Measurements from ENCODE around the gene ZBTB2.

- PRO-cap = bidirectional peak, plus-strand start at chr6:150134797, minus-strand start at chr6:150134536; unidirectional peak, plus-strand start at chr6:150134797
Observed at GRCh38 chr6:150134262-150134944, 8.4 kb upstream of the PPP1R14C start.

DNA sequence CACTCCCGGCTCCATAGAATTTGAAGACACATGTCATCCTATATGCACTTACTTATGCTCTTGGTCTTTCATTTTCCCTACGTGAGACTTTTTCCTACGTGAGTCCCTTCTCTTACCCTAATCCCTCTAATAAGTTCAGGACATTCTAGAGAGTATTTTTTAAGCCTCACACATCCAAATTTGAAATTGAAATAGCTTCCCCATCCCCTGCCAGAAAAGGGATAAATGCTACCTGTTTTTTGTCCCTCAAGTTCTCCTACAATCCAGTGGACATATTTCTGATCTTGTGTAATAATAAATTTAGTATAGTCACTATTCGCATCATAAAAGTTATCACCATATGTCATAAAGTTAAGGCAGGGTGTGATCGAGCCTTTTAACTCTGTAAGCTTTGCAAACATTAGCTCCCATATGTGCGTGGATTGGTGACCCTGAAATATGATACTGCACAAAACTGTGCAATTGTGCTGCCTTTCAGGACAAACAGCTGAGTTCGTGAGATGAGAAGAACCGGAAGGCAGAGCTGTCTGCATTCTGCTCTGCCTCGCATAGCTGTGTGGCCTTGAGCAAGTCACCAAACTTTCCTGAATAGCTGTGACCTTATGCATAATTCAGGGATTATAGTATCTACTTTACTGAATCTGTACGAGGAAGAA lies 3.4 kb upstream of the PLEKHG1 start:
- PRO-cap = unidirectional peak, plus-strand start at position 503 of the sequence

GRCh38 chr6:150684243-150685472 lies 85.0 kb downstream of the PLEKHG1 start:
- PRO-cap = no peak

DNA sequence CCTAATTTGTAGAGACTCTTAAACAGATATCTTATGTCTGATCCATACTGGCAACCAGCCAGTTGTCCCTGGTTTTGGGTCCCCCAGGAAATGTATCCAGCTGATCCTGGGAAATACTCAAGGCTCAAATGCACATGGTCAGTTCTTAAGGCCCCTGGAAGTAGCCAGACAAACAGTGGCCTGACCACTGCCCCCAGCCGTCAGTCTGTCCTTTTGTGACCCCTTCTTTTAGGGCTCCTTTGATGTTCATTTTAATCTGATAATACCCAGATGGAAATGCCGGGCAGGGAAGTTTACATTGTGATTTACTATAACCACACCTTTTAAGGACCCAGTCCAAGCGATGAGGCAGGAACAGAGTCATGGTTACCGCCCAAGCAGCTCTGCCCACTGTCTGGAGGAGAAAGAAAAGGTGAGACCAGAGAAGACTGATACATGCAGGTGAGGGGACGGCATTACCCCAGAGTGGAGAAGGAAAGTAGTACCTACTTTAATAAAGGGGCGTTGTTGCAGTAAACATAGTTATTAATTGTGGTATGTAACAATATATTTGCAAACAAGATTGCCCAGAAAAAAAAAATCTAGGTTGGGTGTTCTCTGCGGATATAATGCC lies 110.5 kb downstream of the PLEKHG1 start:
- PRO-cap = no peak

DNA sequence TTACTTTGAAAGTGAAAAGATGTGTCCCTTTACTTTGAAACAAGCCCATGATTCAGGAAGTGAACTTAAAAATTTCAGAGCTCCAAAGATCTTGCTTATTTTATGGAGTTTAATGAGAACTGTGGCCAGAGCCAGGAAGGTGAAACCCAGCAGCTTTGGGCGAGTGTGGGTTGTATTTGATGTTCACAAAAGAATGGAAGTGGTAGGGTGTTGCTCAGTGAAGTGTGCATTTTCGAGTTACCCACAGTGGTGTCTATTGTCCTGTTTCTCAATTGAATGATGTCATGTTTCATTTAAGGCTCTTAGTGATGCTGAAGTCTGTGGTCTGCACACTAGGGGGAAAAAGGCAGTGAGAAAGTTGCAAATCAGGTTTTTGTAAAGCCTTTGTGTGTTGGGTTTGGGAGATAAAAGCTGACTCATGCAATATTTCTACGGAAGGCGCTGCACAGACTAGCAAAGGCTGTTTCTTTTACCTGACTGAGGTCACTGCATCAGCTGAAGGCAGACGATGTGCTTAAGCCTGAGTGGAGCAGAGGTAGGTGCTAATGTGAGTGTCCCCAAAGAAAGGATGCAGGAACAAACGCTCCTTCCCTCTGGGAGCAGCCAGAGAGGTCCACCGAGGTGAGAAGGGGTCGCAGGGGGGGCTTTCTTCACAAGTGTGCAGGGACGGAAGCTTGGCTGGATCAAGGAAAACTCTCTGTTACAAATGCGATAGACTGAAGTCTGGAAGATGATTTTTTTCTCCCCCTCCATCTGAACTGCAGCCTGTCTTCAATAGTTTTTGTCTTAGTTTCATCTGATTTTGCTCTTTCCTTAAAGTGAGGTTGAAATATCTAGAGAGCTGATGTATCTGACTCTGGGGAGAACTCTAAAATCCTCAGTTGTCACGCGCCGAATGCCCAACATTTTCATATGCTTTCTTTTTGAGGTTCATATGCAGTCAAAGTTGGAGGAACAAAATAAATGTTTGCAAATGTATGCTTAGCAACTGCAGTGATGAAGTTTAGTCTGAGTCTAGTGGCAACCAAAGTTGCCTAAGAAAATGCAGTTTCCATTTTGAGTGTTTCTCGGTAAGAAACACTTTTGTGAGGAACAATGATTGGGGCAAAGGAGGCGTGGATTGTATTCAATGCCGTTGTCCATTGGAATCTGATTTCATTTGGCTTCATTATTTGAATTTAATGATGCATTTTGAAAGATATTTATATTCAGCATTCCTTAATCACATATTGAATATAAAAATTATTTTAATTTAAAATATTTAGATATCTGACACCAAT lies 121.4 kb downstream of the PLEKHG1 start:
- PRO-cap = no peak

GRCh38 chr6:150733596-150734309 lies 131.7 kb upstream of the MTHFD1L start:
- PRO-cap = no peak

- PRO-cap = no peak
Observed at GRCh38 chr6:150856665-150857548, 8.6 kb upstream of the MTHFD1L start.

DNA sequence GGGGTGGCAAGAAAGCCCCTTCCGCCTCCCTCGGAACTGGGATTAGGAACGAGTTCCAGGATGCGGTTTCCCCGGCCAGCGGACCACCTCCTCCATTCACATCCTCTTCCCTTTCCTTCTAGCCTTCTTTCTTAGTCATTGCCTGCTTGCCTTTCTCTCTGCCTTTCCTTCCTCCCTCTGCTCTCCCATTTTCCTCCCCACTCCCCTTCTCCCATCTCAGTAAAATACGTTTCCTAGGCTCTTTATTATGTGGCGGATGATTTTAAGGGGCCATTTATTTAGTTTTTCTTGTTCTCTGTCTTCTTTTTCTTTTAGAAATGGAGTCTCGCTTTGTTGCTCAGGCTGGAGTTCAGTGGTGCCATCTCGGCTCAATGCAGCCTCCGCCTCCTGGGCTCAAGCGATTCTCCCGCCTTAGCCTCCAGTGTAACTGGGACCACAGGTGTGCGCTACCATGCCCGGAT lies 1.4 kb downstream of the MTHFD1L start:
- PRO-cap = bidirectional peak, plus-strand start at position 134 of the sequence, minus-strand start at position 109 of the sequence

DNA sequence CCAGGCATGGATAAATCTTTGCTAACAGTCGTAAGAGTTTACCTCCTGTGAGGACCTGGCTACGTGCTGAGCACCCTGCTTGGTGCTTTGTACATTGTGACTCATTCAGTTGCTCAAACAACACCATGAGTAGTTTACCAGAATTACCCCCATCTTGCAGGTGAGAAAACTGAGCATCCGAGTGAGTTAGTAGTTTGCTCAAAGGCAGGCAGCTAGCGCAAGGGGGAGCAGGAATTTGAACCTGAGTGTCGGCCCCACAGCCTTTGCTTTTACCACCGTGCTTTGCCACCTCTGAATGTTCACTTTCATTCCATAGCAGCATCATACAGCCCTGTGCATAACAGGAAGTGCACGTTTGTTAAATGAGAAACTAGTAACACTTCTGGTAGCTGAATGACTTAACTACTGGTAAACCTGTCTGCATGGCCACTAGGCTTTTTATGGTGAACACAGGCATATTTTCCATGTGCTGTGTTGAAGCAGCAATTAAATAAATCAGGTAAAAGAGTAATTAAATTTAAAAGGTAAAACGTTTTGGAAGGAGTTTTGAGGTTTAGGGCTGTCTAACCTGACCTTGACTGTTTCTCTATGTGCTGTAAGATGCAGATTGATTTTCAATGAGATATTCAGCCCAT lies 122.0 kb downstream of the MTHFD1L start:
- PRO-cap = no peak

DNA sequence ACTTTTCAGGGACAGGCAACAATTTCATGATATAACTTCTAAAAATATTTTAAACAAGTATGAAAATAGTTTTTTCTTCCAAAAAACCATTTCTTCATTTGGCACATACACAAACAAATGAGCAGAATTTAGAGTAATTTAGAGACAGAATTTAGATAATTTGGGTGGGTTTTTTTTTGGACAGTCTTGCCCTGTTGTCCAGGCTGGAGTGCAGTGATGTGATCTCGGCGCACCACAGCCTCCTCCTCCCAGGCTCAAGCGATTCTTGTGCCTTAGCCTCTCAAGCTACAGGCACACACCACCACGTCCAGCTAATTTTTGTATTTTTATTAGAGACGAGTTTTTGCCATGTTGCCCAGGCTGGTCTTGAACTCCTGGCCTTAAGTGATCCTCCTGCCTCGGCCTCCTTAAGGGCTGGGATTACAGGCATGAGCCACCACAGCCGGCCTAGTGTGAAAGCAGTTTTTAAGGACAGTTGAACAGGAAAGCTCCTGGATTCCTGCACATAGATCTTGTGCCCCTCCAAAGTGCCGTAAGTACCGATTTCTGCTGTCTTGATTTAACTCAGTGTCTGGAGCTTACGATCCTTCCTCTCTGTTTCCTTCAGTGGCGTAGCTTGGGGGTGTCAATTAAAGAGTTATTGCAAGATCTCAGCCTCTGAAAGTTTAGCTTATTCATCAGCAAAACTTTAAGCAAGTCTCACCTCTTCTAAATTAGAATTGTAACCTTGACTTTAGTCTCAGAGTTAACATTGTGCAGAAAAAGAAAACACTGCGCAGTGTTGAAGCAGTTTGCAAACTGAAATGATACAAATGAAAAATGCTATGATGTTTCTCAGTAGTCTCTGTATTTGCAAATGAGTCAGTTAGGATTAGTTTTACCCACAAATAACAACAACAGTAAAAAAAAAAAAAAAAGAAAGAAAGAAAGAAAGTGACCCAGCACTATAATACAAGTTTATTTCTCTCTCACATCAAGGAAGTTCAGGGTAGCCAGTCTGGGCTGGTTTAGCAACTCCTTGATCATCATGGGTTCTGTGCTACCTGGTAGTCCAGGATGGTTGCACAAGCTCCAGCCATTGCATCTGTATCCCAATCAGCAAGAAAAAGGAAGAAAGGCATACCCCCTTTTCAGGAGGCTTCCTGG lies 128.0 kb downstream of the MTHFD1L start:
- PRO-cap = no peak

GRCh38 chr6:151005969-151006801 lies 140.7 kb downstream of the MTHFD1L start:
- PRO-cap = no peak

DNA sequence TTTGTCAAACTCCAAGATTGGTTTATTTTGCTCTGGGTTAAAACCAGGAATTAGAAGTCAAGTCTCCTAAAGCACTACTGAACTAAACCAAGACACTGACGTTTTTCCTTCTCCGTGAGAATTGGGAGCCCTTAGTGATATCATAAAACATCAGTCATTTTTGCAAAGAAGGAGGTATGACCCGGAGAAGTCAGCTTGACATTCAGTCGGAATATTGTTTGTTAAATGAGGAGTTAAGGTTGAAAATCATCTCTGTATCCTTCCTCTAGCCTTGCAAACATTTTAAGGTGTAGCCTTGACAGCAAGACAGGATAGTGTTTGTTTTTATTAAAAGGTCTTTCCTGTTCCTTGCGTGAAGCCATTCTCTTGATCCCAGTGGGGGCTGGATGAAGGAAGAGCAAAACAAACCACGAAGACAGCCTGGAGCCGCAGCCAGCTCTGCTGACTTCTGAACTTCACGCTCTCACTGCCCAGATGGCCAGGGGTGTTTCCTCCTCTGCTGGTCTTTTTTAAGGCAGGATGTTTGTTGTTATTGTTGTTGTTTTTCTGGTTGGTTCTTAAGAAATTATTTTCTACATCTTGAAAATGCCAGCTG lies 156.3 kb downstream of the MTHFD1L start:
- PRO-cap = no peak

- PRO-cap = no peak
Observed at GRCh38 chr6:151060078-151060832, 179.5 kb upstream of the AKAP12 start.

DNA sequence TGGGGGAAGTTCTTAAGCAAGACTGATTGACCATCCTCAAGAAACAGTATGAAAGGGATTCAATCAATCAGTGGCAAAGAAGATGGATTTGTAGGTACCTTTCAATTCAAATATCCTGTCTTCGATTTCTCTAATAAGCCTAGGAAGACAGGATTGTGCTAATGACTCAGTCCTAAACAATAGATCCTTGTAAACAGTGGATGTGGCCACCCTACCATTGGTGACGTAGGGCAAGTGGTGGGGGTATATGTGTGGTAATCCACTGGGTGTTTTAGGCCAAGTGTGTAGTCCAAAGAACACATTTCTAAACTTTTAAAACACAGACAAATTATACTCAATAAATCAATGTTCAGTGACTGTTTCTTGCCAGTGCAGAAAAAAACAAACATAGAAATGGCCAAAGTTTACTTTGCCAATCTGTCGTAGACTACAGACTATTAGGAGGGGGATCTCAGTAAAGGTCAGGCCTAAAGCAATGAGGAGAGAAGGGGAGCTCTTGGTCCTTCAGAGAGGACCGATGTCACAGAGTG lies 113.7 kb upstream of the AKAP12 start:
- PRO-cap = no peak

- PRO-cap = no peak
Observed at GRCh38 chr6:151136554-151137068, 103.2 kb upstream of the AKAP12 start.

GRCh38 chr6:151141559-151142077 lies 98.1 kb upstream of the AKAP12 start:
- PRO-cap = no peak

- PRO-cap = no peak
Observed at GRCh38 chr6:151341358-151342126, 49.8 kb downstream of the ZBTB2 start.

DNA sequence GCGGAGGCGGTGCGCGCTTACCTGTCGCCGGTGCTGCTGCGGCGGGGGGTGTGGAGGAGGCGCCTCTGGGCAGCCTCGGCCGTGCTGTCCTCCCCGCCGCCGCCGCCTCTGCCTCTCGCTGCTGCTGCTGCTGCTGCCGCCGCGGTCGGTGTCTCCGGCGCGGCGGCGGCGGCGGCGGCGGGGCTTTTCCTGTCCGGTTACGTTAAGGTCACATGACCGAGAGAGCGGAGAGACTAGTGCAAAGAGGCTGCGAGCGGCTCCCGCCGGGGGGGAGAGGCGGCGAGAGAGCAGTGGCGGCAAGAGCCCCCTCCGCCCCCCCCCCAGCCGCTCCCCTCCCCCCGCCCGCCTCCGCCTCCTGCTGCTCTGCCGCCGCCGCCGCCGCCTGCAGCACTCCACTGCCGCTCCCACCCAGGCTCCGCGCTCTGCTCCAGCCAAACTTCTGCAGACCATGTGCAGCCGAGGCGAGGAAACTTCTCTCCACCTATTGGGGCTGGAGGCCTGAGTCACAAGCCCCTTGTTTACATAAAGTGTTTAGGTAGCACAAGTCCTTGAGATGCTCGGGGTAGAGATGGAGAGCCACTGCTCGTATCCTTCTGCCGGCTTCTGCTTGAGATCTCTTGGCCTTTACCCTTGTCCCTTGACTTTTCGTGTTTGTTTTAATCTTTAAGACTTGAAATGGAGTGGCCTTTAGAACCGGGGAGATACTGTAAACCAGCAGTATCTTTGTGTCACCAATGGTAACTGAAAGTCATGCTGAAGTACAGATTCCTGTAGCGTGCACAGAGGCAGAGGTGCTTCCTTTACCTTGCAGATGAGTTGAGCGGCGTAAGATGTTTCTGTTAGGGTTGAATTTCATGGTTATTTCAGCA lies at the start of gene ZBTB2:
TSS of gene ZBTB2 (minus strand) at position 161 of the 869 bp plus-strand sequence.
- PRO-cap = bidirectional peak, plus-strand start at position 263 of the sequence, minus-strand start at position 204 of the sequence; bidirectional peak, plus-strand start at position 551 of the sequence, minus-strand start at position 397 of the sequence; unidirectional peak, minus-strand start at position 632 of the sequence

DNA sequence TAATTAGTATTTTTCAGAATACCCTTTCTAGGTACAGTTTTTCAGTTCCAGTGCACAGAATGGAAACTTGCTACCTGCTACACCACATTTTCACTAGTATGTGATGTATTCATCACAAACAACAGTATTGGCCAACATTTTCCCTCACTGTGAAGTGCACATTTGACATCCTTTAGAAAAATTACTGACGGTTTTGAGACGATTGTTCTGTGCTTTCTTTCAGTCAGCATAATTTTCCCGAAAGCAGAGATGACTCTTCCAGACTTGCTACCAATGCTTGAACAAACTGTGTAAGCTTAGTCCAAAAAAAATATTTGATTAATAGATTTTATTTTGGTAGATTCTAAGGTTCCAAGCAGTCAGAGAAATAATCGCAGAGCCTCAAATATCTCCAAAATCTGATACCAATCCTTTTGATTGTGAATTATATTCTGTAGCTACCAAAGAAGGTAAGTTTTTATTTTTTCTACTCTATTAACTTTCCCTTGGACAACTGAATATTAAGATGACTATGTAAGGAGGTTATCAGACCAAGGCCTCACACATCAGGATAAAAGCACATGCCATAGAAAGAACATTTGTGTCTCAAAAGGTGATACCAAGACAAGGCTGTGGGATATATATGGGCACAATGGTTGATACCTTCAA lies 151.0 kb upstream of the ESR1 start:
- PRO-cap = no peak

DNA sequence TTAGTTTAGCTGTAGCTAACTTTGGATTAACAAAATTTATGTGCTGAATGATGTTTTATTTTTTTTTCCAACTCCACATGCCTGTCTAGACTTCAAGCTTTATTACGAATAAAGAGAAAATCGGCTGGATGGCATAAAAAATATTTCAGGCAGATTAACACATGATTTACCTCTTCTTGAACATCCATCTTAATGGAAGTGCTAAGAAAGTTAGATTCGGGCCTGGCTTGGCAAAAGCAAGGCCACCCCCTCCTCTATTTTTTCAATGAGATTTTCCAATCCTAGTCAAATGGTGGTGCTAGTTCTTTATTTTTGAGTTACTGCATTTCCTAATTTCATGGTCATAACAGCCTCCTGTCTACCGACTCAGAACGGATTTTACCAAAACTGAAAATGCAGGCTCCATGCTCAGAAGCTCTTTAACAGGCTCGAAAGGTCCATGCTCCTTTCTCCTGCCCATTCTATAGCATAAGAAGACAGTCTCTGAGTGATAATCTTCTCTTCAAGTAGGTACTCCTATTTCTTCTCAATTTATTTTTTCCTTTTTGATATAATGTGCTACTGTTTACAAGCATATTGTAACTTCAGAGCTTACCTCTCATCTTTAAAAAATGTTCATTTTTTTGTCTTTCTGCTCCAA lies 117.2 kb upstream of the ESR1 start:
- PRO-cap = unidirectional peak, plus-strand start at position 384 of the sequence

Measured in colonic mucosa (tissue), 1 donor.